Heart left ventricle (tissue), 7 donors: ENCODE measurements around the genes NPR3 and C1QTNF3.

DNA sequence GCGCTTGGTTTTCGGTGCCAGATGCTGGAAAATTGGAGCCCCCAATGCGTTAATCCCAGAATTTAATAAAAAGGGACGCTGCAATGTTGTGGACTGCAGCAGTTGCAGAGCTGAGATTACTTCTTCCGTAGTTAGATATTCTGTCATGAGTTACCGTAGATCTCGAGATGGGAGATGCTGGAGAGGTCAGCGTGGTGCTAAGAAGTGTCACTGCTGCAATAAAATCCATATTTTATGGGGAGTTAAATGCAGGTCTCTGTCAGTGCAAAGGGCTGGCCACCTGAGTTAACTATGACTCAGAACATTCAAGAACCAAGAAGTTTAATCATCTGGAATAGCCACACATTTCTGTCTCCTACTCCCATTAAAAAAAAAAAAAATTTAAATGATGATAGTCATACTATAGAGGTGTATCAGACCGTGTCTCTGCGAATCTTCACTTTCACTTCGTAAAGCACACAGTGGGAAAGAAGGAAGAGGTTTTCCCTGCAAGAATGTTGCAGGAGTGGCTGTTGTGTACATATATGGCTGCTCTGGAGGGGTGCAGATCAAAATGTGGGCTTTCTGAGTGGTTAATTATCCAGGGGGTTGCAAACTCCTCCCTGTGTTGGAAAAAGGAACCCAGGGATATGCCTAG, 1.4 kb downstream of the CDH6 start:
- PRO-cap, 6 experiments, result peak in 1 of 6 experiments; most common minus-strand start position 293 of the sequence (in 1)
- RAMPAGE, long total RNA, 2 experiments, result no peak in any of the 2 experiments
- RRBS, result no CpG with 5 or more reads among the region's 11 CpGs

- PRO-cap, 6 experiments, result no peak in any of the 6 experiments
- RAMPAGE, long total RNA, 2 experiments, result no peak in any of the 2 experiments
- RRBS, result no CpG with 5 or more reads among the region's 6 CpGs
Measured at GRCh38 chr5:31895245-31896148, 256.6 kb downstream of the PDZD2 start.

GRCh38 chr5:32098192-32099008, 75.7 kb downstream of the GOLPH3 start:
- PRO-cap, 6 experiments, result peak in 3 of 6 experiments; most common plus-strand start chr5:32098508 (in 3)
- RAMPAGE, long total RNA, 2 experiments, result no peak in any of the 2 experiments
- RRBS, result 32% methylated on average over 2 of the region's 15 CpGs

DNA sequence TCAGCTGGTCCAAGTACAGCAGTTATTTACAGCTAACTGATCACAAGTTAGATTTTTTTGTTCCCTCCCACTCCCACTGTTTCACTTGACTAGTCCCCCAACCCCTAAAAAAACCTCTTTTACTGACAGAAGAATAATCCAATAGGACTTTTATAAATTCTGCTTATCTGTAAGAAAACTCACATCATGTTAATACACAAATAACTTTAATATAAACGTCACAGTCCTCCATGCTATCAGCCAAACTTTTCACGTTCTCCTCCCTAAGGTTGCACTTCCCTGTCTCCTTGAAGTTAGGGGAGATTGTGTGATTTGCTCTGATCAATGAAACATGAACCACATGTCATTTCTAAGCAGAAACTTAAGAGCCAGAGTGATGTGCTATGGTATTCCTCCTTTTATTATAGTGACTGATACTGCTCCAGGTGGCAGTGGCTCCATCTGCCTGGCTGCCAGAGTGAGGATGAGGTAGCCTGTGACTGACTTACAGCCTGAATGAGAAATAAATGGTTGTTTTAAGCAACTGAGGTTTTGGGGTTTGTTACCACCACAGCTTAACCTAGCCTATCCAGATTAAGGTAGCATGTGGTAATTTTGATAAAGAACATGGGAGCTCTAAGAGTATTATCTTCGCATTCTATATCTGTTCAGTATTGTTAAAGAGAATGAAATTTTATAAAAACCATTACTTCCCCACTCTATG, 39.2 kb downstream of the GOLPH3 start:
- PRO-cap, 6 experiments, result no peak in any of the 6 experiments
- RAMPAGE, long total RNA, 2 experiments, result no peak in any of the 2 experiments
- RRBS, result no CpG with 5 or more reads among the region's 3 CpGs

- PRO-cap, 6 experiments, result no peak in any of the 6 experiments
- RAMPAGE, long total RNA, 2 experiments, result no peak in any of the 2 experiments
- RRBS, result no CpG with 5 or more reads among the region's 6 CpGs
Measured at GRCh38 chr5:32165271-32166306, 8.5 kb downstream of the GOLPH3 start.

DNA sequence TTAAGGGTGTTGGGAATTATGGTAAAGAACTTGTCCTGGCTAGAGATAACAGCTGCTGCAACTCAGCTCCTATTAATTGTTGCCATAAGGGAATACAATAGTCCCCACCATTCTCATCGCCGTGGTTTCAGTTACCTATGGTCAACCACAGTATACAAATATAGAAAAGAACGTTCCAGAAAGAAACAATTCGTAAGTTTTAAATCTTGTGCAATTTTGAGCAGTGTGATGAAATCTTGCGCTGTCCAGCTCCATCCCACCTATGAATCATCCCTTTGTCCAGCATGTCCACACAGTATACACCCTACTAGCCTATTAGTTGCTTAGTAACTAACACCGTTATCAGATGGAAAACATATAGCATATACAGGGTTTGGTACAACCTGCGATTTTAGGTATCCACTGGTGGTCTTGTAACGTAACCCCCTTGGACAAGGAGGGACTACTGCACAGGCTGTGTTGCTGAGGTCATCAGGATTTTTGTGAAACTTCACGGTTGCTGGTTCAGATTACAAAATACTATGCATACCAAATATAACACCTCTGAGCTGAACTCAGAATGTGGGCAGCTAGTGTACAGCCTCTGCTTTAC, 53.5 kb downstream of the ZFR start:
- PRO-cap, 6 experiments, result no peak in any of the 6 experiments
- RAMPAGE, long total RNA, 2 experiments, result no peak in any of the 2 experiments
- RRBS, result no CpG with 5 or more reads among the region's 9 CpGs

DNA sequence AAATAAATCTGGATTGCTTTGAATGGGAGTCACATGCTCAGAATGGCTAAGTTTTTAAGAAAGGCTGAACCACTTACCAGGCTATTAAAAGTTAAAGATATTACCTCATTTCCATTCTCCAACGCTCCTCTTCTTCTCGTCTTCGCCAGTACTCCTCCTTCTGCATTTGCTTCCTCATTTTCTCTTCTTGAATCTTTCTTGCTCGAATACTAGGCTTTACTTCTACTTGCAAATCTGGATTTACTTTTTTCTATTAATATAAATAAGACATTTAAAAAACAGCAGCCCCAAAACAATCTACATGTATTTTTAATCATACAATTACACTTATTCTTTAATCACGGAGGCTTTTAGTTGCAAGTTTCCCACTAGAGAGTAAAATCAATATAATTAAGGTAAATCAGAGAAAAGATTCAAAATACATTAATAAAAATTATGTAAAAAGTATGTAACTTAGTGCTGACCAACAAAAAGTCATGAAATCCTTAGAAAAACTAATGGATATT, 49.4 kb downstream of the ZFR start:
- PRO-cap, 6 experiments, result no peak in any of the 6 experiments
- RAMPAGE, long total RNA, 2 experiments, result no peak in any of the 2 experiments
- RRBS, result no CpG with 5 or more reads among the region's 5 CpGs

- PRO-cap, 6 experiments, result peak in 3 of 6 experiments; most common plus-strand start chr5:32710976 (in 2); most common minus-strand start chr5:32711132 (in 3)
- RAMPAGE, long total RNA, 2 experiments, result no peak in any of the 2 experiments
- RRBS, result under 1% methylated on average over 9 of the region's 35 CpGs
Measured at GRCh38 chr5:32710935-32711562, at the start of gene NPR3. NPR3 (plus strand) TSS chr5:32711321.

- PRO-cap, 6 experiments, result no peak in any of the 6 experiments
- RAMPAGE, long total RNA, 2 experiments, result no peak in any of the 2 experiments
- RRBS, result no CpG with 5 or more reads among the region's 7 CpGs
Measured at GRCh38 chr5:32852411-32852832, 141.3 kb downstream of the NPR3 start.

DNA sequence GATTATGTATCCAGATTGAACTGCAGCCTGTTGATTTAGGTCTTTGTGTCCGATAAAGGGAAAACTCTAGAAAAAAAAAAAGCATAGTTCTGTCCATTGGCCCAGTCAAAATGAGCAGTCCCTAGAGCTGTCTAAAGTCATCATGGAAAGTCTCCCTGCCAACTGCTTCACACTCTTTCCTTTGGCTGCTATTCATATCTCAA, 149.7 kb upstream of the TARS1 start:
- PRO-cap, 6 experiments, result peak in 6 of 6 experiments; most common minus-strand start position 112 of the sequence (in 6)
- RAMPAGE, long total RNA, 2 experiments, result no peak in any of the 2 experiments
- RRBS, result no CpG with 5 or more reads among the region's 1 CpG

GRCh38 chr5:33297805-33298248, 142.9 kb upstream of the TARS1 start:
- PRO-cap, 6 experiments, result no peak in any of the 6 experiments
- RAMPAGE, long total RNA, 2 experiments, result no peak in any of the 2 experiments
- RRBS, result no CpG with 5 or more reads among the region's 21 CpGs

DNA sequence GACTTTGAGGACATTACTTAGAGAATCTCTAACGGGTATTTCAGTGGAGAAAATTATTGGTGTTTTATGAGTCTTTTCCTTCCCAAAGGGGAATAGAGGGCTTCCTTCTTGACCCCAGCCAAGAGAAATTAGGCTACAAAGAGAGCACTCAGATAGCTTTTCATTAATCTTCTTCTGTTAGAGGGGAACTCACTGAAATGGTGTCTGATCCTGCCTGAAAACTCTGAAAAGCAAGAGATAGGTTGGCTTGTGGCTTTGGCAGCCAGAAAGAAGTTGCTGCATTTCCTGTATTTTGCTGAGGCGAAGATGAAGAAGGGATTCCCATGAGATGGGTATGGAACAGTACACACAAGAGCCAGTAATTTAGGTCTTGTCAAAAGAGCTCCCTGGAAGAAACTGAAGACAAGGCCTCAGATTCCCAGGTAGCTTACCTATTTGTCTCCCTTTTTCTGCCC, 121.0 kb upstream of the TARS1 start:
- PRO-cap, 6 experiments, result peak in 2 of 6 experiments; most common plus-strand start position 376 of the sequence (in 1); most common minus-strand start position 225 of the sequence (in 2)
- RAMPAGE, long total RNA, 2 experiments, result no peak in any of the 2 experiments
- RRBS, result no CpG with 5 or more reads among the region's 2 CpGs

- PRO-cap, 6 experiments, result peak in 1 of 6 experiments; most common plus-strand start chr5:33446546 (in 1)
- RAMPAGE, long total RNA, 2 experiments, result no peak in any of the 2 experiments
- RRBS, result no CpG with 5 or more reads among the region's 1 CpG
Measured at GRCh38 chr5:33446457-33446656, 5.6 kb downstream of the TARS1 start.

DNA sequence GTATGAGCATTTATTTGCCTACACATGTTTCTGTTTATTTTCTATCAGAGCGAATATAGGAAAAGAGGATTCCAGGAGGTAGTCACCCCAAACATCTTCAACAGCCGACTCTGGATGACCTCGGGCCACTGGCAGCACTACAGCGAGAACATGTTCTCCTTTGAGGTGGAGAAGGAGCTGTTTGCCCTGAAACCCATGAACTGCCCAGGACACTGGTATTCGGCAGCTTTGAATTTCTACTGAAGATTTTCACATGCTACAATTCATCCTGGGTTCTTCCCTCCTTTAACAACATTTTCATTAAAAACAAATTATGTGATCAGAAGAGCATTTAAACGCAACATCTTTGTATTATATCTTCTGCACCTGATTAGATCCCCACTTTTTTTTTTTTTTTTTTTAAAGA, 18.9 kb downstream of the TARS1 start:
- PRO-cap, 6 experiments, result no peak in any of the 6 experiments
- RAMPAGE, long total RNA, 2 experiments, result no peak in any of the 2 experiments
- RRBS, result no CpG with 5 or more reads among the region's 6 CpGs

DNA sequence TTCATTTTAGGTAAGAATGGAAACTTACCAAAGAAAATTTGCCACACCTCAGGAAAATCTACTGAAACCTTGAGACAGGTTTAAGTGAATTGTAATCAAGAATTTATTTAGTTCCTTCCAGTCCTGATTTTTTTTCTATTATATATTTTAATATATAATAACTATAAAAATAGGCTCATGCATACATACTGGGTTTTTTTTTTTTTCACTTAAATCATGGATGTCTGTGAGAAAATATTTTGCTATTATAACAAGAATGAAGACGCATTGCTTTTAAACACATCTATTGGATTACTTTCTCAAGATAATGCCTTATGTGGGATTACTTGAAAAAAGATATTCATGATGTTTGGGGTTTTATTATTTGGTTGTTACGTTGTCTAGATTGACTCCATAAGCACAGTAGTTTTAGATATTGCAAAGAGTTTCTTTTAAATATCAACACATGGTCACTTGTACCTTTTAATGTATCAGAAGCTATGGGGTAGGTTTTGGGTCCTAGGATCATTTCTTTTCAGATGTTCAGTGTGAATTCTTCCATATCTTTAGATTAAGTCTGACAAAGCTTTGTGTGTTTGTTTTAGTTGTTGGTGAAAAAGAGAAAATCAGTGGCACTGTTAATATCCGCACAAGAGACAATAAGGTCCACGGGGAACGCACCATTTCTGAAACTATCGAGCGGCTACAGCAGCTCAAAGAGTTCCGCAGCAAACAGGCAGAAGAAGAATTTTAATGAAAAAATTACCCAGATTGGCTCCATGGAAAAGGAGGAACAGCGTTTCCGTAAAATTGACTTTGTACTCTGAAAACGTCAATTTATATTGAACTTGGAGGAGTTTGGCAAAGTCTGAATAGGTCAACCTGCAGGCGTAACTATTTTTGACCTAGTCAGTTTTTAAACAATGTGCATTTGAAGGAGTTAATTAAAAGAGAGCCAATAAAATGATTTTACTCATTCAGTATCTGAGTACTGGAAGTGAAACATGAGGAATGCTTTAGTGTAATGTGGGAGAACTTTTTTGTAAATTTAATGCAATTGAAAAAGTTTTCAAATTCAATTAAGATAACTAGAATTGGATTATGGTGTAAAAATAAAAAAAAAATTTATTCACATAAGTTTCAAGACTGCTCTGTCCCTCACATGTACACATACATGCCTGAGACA, 26.6 kb downstream of the TARS1 start:
- PRO-cap, 6 experiments, result no peak in any of the 6 experiments
- RAMPAGE, long total RNA, 2 experiments, result no peak in any of the 2 experiments
- RRBS, result no CpG with 5 or more reads among the region's 12 CpGs

GRCh38 chr5:33849879-33850432, 41.8 kb downstream of the ADAMTS12 start:
- PRO-cap, 6 experiments, result no peak in any of the 6 experiments
- RAMPAGE, long total RNA, 2 experiments, result no peak in any of the 2 experiments
- RRBS, result no CpG with 5 or more reads among the region's 11 CpGs

- PRO-cap, 6 experiments, result no peak in any of the 6 experiments
- RAMPAGE, long total RNA, 2 experiments, result no peak in any of the 2 experiments
- RRBS, result no CpG with 5 or more reads among the region's 17 CpGs
Measured at GRCh38 chr5:34042555-34043545, at the start of gene C1QTNF3. C1QTNF3 (minus strand) TSS chr5:34043213.

DNA sequence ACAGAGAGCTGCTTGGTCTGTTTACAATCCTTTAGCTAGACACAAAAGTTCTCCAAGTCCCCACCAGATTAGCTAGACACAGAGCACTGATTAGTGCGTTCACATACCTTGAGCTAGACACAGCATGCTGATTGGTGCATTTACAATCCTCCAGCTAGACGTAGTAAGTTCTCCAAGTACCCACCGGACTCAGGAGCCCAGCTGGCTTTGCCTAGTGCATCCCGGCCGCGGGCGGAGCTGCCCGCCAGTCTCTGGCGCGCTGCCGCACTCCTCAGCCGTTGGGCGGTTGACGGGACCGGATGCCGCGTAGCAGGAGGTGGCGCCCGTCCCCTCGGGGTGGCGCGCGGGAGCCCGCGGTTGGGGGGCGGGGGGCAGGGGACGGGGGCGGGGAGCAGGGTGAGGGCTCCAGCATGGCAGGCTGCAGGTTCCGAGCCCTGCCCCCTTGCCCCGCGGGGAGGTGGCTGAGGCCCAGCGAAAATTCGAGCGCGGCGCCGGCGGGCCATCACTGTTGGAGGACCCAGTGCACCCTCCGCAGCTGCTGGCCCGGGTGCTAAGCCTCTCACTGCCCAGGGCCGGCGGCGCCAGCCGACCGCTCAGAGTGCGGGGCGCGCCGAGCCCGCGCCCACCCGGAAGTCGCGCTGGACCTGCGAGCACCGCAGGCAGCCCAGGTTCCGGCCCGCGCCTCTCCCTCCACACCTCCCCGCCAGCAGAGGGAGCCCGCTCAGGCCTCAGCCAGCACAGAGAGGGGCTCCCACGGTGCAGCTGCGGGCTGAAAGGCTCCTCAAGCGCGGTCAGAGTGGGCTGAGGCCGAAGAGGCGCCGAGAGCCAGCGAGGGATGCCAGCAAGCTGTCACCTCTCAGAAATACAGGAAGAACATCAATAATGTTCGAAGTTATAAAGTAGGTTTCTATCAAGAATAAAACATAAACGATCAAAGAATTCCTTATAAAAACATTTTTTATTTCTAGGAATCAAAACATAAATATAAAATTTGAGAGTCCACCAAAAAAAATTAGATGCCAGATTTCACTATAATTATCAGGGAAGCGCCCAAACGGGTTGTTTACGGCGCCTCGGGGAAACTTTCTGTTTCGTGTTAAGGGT, 201.8 kb upstream of the C1QTNF3 start:
- PRO-cap, 6 experiments, result peak in 3 of 6 experiments; most common plus-strand start position 274 of the sequence (in 2); most common minus-strand start position 311 of the sequence (in 2)
- RAMPAGE, long total RNA, 2 experiments, result no peak in any of the 2 experiments
- RRBS, result no CpG with 5 or more reads among the region's 77 CpGs

DNA sequence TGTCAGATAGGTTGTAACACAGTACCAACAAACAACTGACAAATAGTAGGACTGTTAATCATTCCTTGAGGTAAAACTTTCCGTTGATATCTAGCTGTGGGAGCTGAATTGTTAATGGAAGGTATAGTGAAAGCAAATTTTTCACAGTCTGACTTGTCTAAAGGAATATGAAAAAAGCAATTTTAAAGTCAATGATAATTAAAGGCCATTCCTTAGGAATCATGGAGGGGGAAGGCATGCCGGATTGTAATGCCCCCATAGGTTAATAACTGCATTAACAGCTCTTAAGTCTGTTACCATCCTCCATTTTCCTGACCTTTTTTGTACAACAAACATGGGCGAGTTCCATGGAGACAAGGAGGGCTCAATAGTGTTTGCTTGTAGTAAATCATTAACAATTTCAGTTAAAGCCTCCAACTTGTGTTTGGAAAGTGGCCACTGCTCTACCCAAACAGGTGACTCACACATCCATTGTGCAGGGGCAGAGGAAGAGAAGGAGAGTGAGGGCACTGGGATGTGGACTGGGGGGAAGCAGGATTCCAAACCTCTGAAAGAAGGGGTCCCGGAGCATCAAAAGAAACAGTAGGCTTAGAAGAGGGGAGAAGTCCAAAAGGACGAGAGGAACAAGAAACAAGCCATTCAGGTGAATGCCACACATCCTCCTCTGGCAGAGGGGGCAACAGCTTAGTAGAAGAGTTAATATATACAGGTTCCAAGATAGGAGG, 189.6 kb upstream of the RAI14 start:
- PRO-cap, 6 experiments, result no peak in any of the 6 experiments
- RAMPAGE, long total RNA, 2 experiments, result no peak in any of the 2 experiments
- RRBS, result no CpG with 5 or more reads among the region's 5 CpGs

DNA sequence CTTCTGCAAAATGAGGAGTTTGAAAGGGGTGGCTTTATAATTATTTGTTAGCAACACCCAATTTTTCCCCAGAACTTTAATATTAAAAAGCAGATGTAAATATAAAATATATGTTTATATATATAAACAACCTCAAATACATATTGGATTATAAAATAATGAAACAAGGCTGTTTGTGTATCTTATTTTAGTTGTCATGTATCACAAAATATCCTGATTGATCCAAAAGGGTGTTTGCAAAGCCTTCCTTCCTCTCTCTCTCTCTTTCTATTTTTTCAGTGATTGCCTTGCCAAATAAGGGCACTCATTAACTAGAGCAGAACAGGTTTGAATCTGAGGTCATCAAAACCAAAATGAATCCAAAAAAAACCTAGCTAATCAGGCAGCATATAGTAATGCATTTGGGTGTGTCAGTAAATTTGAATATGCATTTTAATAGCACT, 172.0 kb upstream of the RAI14 start:
- PRO-cap, 6 experiments, result no peak in any of the 6 experiments
- RAMPAGE, long total RNA, 2 experiments, result no peak in any of the 2 experiments